ENCODE measurements around the genes USP43, MYH13 and COX10.

- PRO-cap = no peak
These were observed 41.0 kb downstream of the NDEL1 start for GRCh38 chr17:8476340-8477493.

DNA sequence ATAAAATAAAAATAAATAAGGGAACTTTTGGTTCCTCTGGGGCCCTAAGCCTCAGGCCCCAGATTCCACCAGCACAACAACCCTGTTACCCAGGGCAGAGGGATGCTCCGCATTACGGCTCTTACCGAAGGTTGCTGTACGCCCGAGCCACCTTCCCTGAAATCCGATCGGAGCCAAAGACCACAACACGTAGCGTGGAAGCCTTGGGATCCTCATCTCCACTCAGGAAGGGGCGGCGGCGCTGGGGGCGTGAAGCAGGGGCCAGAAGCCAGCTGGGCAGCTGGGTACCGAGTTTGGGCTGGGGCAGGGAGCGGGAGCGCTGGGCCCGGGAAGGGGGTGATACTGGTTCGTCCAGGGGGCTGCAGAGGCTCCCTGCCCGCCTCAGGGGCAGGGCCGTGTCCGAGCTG is 20.6 kb upstream of the PIK3R6 start:
- PRO-cap = no peak

DNA sequence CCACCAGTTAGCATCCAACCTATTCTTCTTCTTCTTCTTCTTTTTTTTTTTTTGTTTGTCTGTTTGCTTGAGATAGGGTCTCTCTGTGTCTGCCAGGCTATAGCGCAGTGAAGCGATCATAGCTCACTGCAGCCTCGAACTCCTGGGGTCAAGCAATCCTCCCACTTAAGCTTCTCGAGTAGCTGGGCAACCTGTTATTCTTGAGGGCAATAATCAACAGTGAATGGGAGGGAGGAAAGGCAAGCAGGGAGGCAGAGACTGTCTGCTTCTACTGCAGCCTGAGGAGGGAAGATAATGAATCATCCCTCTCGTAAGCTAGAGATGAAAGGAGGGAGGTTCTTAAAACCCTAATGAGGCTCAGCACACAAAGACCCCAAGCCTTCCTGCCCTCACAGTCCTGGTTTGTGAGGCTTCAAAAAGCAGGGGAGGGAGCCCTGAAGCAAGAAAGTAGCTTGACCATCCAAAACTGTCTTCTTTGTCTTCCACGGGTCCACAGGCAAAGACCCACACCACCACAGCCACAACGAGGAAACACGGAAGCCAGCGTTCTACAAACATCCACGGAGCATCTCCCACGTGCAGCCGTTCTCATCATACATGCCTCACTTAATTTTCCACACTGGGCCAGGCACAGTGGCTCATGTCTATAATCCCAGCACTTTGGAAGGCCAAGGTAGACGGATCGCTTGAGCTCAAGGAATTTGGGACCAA is 1.9 kb downstream of the PIK3R5 start:
- PRO-cap = no peak

GRCh38 chr17:9095363-9095585 is 74.0 kb downstream of the NTN1 start:
- PRO-cap = no peak

- PRO-cap = no peak
These were observed 206.9 kb downstream of the STX8 start for GRCh38 chr17:9368598-9369193.

GRCh38 chr17:9644618-9645584 is at the start of gene USP43:
Gene USP43, plus strand, starts transcription at chr17:9645517.
- PRO-cap = unidirectional peak, plus-strand start at chr17:9644790; unidirectional peak, plus-strand start at chr17:9645002

DNA sequence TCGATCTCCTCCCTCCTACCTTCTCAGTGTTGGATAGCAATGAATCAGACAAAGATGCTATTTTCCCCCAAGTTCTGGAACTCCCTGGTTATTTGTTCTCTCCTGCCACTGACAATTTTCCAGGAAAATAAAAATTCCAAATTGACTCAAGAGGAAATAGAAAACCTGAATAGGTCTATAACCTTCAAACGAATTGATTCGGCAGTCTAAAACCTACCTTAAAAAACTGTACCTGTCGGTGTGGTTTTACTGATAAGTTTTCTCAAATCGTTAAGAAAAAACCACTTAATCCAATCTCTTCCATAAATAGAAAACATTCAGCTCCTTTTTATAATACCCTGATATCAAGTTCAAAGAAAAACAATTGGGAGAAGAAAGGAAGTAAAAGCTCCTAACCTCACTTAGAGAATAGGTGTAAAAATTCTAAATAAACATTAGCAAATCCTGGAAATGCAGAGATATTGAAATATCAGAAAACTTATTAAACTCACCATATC is 123.9 kb downstream of the GAS7 start:
- PRO-cap = no peak

DNA sequence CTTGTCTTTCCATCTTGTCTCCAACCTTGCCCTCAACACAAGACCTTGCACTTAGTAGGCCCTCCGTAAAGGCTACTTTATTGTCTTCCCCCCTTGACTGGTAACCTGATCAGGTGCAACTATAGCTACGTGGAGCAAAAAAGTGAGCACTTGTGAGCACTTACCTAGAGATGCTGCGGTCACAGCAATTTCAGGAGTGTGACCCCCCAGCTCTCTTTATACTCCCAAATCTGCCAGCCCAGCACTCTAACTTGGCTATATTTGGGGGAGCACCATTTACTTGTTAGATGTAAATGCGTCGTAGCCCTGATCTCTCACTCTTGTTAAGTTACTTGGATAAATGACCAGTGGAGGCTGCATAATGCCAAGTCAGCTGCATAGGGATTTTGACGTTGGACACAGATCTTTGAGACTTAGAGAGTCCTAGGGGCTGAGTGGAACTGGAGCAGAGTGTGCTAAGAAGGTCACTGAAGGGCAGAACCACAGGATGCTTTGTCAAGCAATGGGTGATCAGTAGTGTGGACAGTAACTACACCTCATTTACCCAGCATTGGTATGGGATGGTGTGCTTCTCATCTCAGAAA is at the start of gene MYH13:
MYH13 (minus strand) TSS at position 192 of the 584 bp plus-strand sequence.
- PRO-cap = no peak

DNA sequence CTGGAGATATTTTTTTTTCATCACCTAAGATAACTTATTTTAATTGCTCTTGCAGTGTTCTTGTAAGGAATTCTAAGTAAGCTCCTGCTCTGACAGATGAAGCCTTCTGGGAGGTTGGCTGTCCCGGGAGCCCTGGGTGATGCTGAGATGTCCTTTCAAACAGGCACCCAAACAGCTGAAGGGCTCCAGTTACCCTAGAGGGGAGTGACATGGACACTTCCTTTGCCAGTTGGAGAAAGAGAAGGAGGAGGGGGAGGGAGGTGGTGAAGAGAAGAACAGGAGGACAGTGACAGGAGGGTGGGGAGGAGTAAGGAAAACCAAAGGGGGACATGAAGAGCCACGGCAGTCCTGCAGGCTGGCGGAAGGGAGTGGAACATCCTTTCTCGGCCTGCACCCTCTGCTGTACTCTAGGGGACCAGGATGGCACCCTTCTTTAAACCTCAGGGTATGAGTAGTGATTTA is 51.8 kb downstream of the MYH3 start:
- PRO-cap = no peak

DNA sequence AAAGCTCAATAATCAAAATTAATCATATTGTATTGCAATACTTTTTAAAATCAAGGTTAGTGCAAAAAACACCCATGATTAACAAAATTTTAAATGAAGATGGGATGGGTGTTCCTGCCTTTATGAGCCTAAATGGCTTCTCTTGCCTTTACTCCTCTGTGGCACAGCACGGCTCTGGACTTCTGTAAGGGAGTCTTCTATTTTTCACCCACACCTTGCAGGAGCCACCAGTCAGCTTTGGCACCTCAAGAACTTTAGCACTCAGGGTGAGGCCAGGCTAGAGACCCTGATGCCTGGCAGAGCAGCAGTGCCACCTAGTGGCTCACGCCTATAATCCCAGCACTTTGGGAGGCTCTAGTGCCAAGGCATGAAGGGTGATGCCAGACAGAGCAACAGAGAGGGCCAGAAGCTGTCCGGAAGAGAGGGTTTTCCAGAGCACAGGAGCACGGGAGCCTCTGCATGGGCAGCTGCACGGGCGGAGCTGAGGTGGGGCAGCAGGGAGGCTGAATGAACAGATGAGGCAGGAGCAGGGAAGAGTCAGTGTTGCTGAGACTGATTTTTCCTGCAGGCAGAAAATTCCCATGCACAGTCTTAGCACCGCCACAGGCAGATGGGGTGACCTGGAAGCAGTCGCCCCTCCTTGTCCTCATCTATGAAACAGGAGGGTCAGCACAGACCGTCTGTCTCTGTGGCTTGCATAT is 39.0 kb downstream of the MYH3 start:
- PRO-cap = no peak

- PRO-cap = no peak
These were observed 7.3 kb upstream of the TMEM220 start for GRCh38 chr17:10736855-10737803.

GRCh38 chr17:10843732-10844165 is 5.9 kb upstream of the PIRT start:
- PRO-cap = no peak

- PRO-cap = no peak
These were observed 72.0 kb downstream of the ZNF18 start for GRCh38 chr17:11925068-11925921.

GRCh38 chr17:12731732-12732038 is 57.6 kb upstream of the ARHGAP44 start:
- PRO-cap = no peak

GRCh38 chr17:12792554-12793137 is 3.3 kb downstream of the ARHGAP44 start:
- PRO-cap = no peak

DNA sequence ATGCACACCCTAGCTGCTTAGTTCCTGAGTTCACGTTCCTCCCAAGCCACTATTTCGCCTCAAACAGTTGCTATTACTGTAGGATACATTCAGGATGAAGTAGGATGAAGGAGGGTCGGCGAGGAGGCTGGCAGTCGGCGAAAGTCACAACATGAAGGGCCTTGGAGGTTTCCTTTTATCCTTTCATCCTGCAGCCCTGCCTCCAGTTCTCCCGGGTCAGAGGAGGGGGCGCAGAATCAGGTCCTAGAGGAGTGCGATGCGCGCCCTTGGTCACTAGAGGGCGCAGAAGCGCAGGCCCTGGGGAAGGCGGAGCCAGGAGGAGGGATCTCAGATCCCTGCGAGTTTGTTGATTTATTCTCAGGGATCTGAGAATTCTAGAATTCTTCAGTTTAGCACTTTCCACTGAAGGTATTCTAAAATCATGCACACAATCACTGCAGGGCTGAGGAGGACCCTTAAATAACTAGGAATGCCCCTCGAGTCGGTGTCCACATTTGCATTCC is 6.6 kb upstream of the ELAC2 start:
- PRO-cap = no peak

DNA sequence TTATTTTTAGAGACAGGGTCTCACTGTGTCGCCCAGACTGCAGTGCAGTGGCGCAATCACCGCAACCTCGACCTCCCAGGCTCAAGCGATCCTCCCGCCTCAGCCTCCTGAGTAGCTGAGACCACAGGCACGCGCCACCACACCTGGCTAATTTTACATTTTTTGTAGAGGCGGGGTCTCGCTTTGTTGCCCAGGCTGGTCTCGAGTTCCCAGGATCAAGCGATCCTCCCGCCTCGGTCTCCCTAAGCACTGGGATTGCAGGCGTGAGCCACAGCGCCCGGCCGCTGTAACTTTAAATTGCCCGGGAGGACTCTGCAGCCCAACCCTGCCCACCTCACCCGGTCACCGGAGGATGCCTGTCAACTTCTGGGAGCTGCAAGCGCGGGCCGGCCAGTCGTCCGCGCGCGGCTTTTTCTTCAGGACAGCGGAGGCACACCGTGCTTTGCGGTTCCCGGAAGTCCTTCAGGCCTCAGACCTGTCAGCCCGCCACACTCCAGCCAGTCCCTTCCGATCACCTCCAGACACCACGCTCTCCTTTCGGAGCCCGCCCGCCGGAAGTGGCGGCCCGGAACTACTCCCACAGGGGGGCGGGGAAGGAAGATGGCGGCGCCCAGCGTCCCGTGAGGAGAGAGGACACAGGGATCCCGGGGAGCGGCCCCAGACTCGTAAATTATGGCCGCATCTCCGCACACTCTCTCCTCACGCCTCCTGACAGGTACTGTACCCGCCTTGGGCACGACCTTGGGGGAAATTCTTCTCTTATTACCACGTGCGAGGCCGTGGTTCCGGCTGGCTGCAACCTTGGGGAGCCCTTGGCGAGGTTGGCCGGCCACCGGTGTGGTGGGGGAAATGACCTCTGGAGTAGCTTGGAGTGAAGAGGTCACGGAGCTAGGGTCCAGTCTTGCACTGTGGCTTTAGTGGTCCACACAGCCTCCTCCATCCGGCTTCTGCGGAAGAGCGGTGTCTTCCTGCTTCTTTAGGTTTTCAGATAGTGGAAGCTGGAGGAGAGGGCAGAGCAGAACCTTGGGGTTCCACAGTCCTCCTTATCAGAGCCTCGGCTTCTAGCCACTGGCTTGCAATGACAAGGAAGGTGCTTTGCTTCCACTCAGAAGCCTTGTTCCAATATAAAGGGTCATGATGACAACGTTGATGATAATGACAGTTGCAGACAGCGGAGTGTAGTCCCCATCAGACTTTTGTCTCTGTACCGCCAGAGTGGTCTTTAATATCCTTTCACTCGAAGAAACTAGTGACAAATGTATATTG is at the start of gene COX10:
COX10 (plus strand) TSS at position 571 of the 1,266 bp plus-strand sequence.
- PRO-cap = bidirectional peak, plus-strand start at position 588 of the sequence, minus-strand start at position 460 of the sequence

GRCh38 chr17:14428174-14428580 is 127.3 kb downstream of the HS3ST3B1 start:
- PRO-cap = no peak

GRCh38 chr17:14705286-14705666 is 404.4 kb downstream of the HS3ST3B1 start:
- PRO-cap = no peak

DNA sequence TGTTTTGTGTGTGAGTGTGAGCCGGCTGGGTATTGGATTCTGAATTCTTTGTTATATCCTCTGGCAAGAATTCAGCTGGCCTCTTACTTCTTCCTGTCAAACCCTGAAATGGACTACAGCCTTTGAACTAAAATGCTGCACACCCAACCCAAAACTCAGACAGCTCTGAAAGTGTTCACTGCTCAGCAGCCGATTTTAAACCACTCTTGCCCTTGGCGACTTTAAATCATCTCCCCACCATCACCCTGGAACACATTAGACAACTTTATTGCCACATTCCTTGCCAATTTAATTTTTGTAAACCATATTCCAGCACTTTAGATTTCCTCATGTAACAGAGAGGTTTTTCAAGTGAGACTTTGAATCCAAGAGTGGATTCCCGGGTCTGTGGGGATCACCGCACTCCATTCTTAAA is 461.1 kb downstream of the PMP22 start:
- PRO-cap = no peak